ENCODE data around the gene SALL2.

GRCh38 chr14:16055596-16056301 lies 2545.2 kb upstream of the OR11H12 start:
- PRO-cap: no peak

- PRO-cap: no peak
Measured at GRCh38 chr14:20455991-20456335, 937 bp downstream of the APEX1 start.

GRCh38 chr14:20685900-20686450 lies 1.6 kb downstream of the RNASE4 start:
- PRO-cap: no peak

- PRO-cap: no peak
Measured at GRCh38 chr14:20719589-20720294, 25.9 kb upstream of the EDDM3A start.

DNA sequence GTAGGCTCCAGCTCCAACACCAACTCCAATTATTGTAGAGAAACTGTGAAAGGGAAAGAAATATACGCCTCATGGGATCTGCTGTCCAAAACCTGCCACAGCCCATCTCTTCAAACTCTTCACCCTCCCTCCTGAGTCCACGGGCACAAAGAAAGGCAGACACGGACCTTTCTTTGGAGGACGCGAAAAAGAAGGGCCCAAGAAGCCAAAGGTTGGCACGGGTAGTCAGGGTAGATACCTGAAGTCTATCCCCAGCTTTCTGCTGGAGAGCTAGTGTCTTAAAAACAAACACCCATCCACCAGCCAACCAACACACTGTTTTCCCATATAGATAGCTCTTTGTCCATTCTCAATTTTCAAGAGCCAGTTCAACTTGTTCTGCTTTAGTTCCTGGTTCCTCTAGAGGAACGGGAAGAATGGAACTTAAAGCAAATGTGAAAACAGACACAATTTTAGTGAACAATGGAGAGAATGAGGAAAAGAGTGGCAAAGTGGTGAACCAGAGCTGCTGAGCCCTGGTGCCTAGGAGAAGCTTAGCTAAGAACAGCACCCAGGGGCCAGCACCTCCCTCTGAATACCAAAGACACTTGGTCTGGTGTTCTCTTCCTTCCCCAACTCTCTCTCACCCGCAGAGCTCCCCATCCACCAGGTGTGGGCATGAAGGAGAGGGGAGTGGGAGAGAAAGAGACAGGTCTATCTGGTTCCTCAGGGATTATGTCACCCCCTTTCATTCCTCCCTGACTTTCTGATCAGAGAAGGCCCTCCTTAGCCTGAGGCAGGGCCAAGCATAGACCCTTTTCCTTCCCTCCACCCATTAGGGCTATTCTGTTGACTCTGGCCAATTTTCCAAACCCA lies 3.8 kb downstream of the NDRG2 start:
- PRO-cap: no peak

DNA sequence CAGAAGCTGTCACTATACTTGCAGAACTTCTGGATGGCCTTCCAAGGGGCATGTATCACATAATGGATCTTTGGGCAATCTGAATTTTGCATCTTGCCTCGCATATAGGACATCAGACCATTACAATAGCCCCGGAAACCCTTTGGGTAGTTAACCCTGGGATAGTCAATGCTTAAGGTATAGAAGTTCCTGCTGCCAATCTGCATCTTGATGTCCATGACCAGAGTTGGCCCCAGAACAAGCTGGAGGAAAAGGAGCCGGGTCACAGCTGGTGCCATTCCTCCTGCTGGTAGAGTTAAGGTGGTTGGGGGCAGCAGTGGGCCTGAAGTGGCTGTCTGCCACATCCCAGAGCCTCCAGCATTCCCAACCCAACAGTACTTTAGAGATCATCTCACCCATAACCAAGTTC lies 592 bp downstream of the RNASE13 start:
- PRO-cap: no peak

DNA sequence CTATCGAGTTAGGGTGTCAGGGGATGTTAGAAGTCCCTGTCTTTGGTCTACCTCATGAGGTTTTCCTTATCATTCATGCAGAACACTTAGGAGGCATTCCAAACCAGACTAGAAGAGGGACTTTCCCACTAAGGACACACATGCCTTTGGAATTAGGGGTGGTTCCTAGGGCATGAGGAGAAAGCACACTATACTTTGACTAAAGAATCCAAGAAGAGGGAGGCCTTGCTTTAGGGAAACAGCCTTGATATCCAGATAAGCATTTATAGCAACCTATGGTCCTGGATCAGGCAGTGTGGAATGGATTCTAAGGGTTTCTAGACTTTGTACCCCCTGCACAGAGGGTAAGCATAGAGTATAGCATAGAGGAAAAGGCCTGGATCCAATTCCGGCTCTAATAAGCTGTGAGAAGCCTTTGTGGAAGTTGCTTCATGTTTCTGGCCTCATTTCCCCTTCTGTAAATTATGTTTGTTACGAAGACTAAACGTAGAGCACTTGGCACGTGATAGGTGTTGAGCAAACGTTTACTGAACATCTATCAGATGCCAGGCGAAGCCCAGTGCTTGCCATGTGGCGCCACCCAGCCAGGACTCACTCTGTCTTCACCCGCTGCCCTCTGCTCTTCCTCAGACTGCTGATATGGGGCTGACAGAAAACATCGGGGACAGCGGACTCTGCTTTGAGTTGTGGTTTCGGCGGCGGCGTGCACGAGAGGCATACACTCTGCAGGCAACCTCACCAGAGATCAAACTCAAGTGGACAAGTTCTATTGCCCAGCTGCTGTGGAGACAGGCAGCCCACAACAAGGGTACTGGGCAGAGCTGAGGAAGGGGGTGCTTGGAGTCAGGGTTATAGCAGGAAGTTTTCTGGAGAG lies 13.2 kb downstream of the ZNF219 start:
- PRO-cap: bidirectional peak, plus-strand start at position 629 of the sequence, minus-strand start at position 454 of the sequence

GRCh38 chr14:21102502-21102897 lies 1.6 kb downstream of the TMEM253 start:
- PRO-cap: no peak

- PRO-cap: no peak
Measured at GRCh38 chr14:21234961-21235481, 34.2 kb downstream of the HNRNPC start.

GRCh38 chr14:21257142-21258020 lies 11.9 kb downstream of the HNRNPC start:
- PRO-cap: no peak

- PRO-cap: no peak
Measured at GRCh38 chr14:21402667-21403269, 18.9 kb upstream of the SUPT16H start.

GRCh38 chr14:21436480-21437109 lies 19.3 kb downstream of the CHD8 start:
- PRO-cap: no peak

GRCh38 chr14:21526106-21527086 lies at the start of gene SALL2:
Gene SALL2 (minus strand): TSS chr14:21526346.
- PRO-cap: bidirectional peak, plus-strand start at chr14:21526459, minus-strand start at chr14:21526246

DNA sequence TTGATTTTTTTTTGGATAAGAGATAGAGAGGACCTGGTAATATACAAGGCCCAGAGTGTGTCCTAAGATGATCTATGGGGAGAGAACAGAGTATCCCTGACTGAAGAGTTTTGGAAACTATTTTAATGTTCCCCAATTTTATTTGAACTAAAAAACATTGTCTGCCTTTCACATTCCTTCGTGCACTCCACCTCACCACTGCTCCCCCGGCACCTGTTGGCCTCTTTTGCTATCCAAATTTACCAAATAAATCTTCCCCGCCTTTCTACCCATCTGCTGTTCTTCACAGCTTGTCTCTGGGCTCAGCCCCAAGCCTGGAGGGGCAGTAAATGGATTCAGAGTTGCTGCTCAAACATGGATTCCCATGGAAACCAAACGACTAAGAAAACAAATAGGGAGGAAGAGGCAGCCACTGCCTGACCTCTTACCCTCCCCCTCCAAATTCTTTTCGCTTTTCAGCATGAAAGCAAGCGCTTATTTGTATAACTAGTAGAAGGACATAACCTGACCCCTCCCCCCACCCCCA lies 22.6 kb downstream of the OR10G3 start:
- PRO-cap: no peak

- PRO-cap: no peak
Measured at GRCh38 chr14:21659893-21660129, 6.2 kb downstream of the OR4E2 start.

DNA sequence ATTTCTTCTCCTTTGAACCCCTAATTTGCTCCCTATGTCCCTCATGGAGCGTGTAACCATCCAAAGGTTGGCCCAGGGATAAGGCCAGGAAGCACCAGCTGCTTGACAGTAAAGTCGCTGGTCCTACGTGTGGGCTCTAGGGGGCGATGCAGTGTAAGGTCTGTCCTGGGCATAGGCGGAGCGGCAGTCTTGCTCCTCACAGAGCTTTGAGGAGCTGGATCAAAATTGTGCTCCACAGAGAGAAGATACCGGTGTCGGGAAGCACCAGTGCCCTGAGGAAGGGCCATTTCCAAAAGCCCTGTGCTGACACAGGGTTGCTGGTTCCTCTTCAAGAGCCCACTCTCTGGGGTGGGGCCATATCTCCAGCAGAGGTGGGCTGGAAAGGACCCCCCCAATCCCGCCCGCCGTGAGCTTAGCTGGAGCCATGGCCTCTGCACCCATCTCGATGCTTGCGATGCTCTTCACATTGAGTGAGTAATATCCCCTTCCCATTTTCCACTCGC lies 49.9 kb upstream of the OR4E1 start:
- PRO-cap: no peak

DNA sequence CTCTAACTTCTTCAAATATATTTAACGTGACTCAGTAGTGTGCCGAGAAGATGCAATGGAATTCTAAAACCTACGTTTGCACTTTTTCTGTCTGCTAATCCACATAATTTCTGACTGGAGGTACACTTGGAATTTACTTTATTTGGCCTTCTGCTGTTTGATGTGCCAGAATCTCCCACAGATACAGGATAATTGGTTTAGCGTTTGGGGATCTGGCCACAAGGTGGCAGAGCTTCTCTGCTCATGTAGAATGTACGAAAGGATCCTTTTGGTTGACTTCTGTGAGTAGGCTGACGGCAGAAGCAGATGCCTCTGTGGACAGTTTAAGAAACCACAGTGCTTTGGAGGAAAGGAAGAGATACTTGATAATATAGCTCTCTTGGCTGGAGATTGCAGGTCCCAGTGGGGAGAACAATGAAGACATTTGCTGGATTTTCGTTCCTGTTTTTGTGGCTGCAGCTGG lies 75.2 kb upstream of the OR4E1 start:
- PRO-cap: no peak

DNA sequence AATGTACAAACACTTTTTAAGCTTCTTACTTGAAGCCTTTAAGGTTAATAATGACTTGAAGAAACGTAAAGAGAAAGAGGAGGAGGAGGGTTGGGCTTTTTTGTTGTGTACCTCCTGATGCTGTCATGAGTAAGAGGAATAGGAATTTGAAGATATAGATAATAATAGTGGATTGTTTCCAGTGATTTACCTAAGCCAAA lies 126.5 kb upstream of the OR4E1 start:
- PRO-cap: unidirectional peak, plus-strand start at position 71 of the sequence

- PRO-cap: no peak
Measured at GRCh38 chr14:21846386-21846774, 172.8 kb upstream of the OR4E1 start.

DNA sequence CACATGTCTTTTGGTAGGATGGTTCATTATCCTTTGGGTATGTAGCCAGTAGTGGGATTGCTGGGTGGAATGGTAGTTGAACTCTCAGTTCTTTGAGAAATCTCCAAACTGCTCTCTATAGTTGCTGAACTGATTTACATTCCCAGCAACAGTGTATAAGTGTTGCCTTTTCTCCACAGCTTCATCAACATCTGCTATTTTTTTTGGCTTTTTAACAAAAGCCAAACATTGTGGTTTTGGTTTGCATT lies 190.6 kb upstream of the OR4E1 start:
- PRO-cap: no peak